Right common carotid artery plus branches (tissue), 1 donor: ENCODE data around the genes CDRT4, FBXW10B and UBB.

DNA sequence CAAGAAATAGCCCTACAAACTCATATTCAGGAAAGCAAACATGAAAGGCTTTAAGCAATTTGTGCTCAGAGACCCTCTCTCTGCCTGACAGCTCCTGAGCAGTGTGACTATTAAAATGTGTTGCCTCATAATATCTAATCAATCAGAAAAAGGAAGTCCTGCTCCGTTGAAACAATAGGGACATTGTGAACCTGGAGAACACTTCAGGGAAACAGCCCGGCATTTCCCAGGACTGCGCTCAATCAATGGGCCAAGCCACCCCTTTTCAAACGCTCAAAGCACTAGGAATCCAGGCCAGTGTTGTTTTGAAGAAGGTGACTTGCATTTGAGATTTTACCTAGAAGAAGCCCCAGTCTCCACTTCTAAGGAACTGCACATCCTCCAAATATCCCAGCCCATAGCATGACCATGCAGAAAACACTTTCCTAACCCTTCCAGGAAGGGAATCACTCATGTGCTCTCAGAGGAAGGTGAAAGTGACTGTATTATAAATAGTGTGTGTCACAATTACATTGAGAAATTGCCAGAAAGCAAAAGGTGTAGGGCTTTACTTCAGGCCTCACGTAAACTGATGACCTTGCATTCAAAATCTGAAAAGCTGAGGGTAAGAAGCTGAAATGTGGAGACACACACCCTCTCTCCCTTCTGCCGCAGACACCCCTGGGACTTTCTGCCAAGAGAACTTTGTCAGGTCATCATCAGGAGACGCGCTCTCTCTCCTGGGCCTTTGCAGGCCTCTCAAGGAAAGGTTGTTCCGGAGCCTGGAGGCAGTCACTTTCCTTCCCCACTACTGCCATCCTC is 19.3 kb downstream of the CDRT4 start:
- PRO-cap: no peak

DNA sequence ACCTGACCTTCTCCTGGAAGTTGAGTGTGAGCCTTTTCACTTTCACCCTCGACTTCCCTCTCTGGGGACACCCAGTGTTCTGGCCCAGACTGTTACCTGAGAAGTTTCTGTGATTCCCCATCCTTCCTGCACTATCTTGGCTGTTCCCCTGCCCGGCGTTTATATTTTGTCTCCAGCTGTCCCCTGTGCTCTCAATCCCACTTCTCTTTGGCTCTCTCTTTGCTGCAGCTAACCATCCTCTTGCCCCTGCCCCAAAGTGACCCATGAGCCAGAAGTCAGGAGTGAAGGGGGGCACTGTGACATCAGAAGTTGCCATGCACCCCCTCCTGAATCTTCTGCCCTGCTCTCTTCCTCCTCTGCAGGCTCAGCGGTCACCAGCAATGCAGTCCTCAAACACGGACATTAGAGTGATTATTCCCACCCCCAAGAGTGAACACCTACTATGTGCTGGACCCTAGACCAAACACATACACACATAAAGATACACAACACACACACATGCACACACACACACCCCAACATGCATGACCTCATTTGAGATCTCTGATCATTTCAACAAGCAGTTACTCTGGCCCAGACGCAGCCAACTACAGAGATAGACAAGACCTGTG is at the start of gene CDRT4:
Gene CDRT4, minus strand, starts transcription at position 258 of the 611 bp plus-strand sequence.
- PRO-cap: no peak

GRCh38 chr17:15619460-15619802 is at the start of gene FBXW10B:
TSS of gene FBXW10B (minus strand) at chr17:15619704.
- PRO-cap: no peak

GRCh38 chr17:15645644-15645877 is 26.1 kb upstream of the FBXW10B start:
- PRO-cap: no peak

DNA sequence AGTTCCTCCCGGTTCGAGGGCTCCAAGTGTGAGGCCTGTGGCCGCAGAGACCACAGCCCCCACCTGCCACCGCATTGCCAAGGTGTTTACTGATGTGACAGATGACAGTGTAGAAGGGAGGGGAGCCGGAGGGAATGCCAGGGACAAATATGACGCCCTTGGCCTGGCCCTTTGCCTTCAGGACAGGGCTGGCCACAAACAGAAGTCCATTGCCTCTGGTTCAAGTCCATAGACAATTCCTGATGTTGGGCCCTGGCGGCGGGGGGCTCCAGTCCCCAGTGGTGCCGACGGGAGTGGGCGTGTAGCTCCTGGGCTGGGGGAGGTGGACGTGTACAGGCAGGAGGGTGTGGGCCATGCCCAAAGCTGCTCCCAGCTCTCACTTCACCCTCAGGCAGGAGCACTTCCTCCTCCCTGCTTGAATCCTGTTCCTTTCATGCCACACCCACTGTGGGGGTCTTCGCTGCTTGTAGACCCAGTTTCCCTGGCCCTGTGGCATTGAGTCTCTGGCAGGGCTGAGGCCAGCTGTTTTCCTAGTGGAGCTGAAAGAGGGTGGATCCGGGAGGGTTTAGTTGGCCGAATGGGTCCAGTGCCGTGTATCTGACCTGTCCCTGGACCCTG is 3.3 kb downstream of the ADORA2B start:
- PRO-cap: no peak

GRCh38 chr17:16021941-16022702 is 22.5 kb downstream of the TTC19 start:
- PRO-cap: no peak

GRCh38 chr17:16064343-16064674 is 64.7 kb downstream of the TTC19 start:
- PRO-cap: no peak

DNA sequence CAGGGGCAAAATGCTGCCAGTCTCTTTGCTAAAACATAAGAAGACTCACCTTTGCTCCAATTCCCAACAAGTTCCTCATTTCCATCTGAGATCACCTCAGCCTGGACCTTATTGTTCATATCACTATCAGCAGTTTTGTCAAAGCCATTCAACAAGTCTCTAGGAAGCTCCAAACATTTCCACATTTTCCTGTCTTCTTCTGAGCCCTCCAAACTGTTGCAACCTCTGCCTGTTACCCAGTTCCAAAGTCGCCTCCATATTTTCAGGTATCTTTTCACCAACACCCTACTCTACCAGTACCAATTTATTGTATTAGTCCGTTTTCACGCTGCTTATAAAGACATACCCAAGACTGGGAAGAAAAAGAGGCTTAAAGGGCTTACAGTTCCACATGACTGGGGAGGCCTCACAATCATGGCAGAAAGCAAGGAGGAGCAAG is 99.7 kb downstream of the NCOR1 start:
- PRO-cap: no peak

- PRO-cap: no peak
Measured at GRCh38 chr17:16132645-16133372, 82.5 kb downstream of the NCOR1 start.

DNA sequence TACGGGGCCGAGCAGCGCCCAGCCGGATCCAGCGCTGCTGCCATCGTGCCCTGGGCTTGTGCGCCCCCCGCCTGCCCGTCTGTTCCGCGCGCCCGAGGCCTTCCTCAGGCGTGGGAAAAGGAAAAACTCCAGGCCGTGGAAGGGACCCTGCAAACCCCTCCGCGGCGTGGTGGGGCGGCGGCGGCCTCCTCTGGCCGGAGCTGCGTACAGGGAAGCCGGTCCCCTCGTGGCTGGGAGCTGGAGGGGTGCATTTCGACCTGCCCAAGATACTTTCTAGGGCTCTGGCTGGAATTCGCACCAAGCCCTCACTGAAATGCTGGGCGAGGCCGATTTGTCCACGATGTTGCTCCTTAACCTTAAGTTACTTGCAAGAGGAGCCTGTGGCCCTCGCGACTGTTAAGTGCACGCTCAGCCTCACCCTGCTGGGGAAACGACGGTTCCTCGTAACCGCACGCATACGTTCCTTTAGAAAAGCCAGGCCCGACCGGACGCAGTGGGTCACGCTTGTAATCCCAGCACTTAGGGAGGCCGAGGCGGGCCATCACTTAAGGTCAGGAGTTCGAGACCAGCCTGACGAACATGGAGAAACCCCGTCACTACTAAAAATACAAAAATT is 511 bp upstream of the NCOR1 start:
- PRO-cap: bidirectional peak, plus-strand start at position 152 of the sequence, minus-strand start at position 112 of the sequence

- PRO-cap: bidirectional peak, plus-strand start at chr17:16286234, minus-strand start at chr17:16286150
Measured at GRCh38 chr17:16285698-16286882, 67.2 kb downstream of the CENPV start.

GRCh38 chr17:16293948-16294281 is 59.4 kb downstream of the CENPV start:
- PRO-cap: no peak

- PRO-cap: no peak
Measured at GRCh38 chr17:16330782-16331337, 22.4 kb downstream of the CENPV start.

DNA sequence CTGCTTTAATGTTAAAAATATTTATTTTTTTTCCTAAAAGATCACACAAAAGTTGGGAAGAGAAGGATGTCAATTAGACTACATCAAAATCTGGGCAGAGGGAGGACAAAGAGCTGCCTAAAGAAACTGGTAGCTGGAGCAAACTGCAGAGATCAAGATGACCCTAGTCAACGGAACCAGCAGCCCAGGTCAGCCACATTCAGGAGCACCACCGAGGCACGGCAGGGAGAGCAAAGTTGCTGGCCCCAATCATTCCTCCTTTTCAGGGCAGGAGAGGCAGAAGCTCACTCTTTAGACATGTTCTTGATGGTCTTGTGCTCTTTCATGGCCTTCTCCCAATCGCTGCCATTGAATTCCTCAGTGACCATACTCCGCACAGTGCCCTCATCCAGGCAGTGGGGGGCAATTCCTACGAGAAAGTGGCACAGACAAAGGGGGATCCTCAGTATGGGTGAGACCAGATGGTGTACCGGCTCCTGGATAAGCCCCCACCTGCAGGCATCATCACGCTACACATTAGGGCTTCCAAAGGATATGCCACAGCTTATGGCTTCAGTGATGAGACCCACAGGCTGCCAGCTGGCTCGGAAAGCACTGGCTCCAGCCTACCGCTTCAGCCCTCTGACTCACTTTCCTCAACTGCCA is 10.6 kb downstream of the CENPV start:
- PRO-cap: no peak

DNA sequence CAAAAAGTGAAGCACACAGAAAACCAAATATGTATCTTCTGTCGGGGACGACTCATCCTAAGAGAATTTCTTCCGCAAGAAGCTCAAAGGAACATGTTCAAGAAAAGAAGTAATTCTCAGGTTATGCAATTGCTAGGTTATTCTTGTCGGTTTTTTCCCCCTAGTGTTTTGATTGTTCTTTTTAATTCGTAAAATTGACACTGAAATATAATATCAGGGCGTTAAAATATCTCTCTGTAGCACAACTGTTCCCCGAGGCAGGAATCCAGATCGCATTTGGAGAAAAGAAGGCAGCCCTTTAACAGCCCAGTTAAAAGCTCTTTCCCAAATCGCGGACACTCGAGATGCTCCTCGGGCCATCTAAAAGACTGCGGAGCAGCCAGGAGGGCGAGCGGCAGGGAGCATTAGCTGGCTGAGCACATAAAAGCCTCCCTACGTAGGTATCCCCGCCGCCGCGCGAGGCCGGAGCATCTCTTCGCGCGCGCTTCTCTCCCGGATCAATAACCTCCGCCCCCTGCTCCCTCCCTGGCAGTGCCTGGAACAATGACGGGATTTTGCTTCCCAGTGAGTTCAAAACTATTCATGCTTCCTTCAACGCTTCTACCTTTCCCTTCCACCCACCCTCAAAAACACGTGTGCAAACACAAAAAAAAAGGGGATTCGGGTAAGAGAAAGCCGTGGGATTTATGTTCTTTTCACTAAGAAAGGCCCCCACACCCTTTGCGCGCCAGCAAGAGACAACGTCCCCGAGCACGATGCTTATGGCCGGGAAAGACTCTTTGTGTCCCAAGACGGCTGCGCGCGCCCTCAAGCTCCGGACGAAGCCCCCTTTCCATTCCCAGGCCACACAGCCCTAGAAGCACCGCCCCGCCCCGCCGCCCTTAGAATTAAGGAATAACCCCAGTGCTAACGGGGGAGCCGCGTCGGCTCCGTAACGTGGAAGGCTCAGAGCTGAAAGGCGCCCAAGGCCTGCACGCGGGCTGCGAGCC is 1.0 kb downstream of the CENPV start:
- PRO-cap: no peak

DNA sequence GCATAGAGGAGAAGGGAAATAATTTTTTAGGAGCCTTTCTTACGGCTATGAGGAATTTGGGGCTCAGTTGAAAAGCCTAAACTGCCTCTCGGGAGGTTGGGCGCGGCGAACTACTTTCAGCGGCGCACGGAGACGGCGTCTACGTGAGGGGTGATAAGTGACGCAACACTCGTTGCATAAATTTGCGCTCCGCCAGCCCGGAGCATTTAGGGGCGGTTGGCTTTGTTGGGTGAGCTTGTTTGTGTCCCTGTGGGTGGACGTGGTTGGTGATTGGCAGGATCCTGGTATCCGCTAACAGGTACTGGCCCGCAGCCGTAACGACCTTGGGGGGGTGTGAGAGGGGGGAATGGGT is at the start of gene UBB:
Gene UBB, plus strand, starts transcription at position 205 of the 352 bp plus-strand sequence.
- PRO-cap: bidirectional peak, plus-strand start at position 209 of the sequence, minus-strand start outside the sequence

DNA sequence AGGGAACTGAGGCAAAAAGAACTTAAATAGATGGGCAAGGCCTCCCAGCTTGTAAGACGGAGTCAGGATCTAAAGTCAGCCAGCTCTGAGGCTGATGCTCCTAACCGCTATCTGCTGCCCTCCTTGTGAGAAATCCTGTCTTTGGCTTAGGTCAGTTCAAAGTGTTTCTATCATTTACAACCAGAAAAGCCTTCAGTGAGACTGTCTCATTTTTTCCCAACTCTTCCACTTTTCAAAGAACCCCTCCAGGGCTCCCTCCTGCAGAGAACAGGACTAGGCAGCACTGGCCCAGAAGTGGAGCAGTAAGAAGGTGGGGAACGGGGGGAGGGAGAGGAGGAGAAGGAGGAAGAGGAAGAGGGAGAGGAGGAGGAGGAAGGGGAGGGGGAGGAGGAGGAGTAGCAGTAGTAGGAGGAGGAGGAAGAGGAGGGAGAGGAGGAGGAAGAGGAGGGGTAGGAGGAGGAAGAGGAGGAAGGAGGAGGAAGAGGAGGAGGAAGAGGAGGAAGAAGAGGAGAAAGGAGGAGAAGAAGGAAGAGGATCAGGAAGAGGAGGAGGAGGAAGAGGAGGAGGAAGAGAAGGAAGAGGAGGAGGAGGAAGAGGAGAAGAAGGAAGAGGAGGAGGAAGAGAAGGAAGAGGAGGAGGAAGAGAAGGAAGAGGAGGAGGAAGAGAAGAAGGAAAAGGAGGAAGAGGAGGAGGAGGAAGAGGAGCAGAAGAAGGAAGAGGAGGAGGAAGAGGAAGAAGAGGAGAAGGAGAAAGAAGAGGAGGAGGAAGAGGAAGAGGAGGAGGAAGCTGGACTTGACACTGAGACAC is 36.1 kb downstream of the LRRC75A start:
- PRO-cap: no peak

DNA sequence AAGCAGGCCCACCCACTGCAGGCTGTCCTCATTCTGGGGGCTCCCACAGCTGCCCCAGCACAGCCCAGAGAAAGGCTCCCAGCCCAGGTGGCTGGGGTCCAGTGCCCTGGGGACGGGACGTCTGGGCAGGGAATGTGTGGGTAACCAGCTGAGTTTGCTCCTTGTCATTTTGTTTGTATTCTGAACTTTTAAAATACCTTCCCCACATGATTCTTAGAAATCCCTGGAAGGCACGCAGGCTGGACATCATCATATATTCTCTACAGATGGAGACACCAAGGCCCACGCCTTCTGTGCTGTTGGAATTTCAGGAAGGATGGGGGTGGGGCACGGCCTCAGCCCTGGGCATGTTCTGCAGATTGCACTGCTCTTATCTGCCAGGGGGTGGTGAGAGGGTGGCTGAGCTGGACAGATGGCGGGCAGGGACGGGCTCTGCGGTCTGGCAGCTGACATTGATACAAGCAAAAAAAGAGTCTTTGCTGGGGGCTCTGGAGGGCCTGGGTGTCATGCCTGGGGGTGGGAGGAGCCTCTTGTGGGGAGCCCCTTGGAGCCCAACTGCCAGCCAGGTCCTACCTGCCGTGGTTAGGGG is 28.4 kb downstream of the LRRC75A start:
- PRO-cap: no peak

DNA sequence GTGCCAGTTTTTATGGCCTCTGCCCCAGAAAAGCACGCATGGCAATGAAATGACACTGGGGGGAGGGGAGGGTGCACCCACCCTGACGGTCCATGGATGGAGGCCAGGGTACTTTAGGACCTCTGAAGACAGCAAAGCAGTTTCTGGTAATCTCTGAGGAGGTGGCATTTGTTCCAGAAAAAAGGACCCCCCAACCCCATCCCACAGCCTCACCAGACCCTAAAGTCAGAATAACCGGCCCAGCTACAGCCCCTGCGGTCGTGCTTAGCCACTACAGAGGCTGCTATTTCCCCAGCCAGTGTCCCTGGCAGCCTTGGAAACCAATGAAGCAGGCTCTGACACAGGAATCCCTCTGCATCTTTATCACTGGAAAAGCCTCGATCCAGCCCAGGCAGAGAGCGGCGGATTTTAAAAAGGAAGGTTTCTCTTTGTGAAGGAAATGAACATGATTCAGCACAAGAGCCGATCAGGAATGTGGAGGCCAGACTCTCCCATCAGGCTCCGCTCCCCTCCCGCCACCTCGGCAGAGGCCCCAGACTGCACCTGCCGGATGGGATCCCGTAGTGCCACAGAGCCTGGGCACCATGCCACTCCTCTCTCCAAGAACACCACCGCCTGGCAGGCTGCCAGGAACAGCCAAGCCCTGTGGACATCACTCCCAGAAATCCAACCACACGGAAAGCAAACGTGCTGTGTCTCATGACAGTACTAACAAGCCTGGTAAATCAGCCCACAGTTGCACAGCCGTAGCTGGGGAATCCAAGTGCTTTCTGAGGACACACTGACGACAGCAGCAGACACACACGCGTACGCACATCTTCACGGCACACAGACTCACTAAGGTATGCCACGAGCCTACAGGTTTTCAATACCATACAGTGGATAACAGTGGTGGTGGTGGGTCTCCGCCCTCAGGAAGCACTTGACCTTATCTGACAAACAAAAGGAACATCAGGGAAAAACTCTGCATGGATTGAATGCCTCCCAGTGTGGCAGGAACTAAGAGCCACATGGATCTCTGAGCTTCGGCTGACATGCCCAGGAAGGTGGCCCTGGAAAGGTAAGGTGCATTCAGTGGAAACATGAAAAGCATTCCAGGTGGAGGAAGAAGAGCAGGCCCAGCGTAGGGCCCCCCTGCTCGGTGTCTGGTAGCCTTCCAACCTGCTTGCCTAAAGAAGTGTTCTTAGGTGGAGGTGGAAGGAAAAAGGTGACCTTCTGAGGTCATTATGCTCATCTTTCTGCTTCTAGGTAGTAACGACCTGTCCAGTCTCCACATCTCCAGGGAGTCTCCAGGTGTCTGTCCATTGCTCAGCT is 5.4 kb downstream of the LRRC75A start:
- PRO-cap: bidirectional peak, plus-strand start at position 831 of the sequence, minus-strand start at position 570 of the sequence

- PRO-cap: no peak
Measured at GRCh38 chr17:16516437-16517204, 24.6 kb upstream of the LRRC75A start.